Gastrocnemius medialis (tissue), 3 donors: ENCODE results near the genes BMP8A, MFSD2A, TMCO2 and COL9A2.

DNA sequence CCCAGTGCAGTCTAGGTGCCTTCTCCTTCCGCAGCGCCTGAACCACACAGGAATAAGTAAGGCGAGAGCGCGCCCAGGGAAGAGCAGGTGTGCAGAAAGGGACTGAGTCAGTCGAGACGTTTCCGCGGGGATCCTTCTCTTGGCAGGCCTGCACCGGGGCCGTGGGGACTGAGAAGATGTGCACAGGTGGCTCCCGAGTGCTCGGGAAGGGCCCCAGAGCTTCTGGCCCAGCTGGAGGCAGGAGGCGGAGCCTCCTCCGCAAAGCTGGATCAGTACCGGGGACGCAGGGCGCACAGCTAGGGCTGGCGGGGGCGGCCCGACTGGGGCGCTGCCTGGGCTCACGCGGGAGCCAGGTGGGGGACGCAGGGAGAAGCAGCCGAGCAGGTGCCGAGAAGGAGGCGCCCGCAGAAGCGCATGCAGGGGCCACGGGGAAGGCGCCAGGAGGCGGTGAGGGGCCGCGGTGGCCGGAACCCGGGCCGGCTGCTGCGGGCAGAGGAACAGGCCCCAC lies 658 bp upstream of the BMP8A start:
- PRO-cap: no peak
- RAMPAGE, long total RNA, 3 experiments: no peak in any of the 3 experiments

DNA sequence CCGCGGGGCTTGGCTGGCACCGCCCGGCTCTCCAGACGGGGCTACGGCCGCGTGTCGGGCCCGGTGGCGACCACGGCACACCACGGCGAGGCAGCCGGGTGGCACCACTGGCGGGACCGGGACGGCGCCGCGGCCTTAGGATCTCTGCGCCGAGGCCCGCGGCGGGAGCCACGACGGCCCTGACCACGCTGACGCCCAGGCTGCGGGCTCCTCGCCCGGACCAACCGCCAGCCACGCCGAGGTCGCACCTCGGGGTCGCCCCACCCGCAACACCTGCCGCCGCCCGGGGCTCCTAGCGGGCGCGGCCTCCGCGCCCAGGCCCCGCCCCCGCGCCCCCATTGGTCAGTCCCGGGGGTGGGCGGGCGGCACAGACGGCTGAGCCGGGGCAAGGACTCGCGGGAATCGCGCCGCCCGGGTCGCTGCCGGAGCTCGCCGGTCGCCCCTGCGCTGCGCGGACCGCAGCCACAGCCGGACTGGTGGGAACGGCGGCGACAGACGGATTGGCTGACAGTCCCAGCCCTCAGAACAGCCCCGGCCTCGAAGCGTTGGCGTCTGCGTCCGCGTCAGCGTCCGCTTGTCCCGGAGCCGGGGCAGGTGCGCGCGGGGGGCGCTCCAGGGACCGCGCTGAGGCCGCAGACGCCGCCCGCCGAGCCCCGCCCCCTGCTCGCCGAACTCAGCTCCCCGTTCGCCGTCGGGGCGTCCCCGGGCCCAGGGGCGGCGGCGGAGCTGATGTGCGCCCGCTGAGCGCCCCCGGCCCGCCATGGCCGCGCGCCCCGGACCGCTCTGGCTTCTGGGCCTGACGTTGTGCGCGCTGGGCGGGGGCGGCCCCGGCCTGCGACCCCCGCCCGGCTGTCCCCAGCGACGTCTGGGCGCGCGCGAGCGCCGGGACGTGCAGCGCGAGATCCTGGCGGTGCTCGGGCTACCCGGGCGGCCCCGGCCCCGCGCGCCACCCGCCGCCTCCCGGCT lies at the start of gene BMP8A:
BMP8A (plus strand) TSS at position 405 of the 966 bp plus-strand sequence.
- PRO-cap: no peak
- RAMPAGE, long total RNA, 3 experiments: no peak in any of the 3 experiments

- PRO-cap: bidirectional peak, plus-strand start at chr1:39539446, minus-strand start at chr1:39539293
- RAMPAGE, long total RNA, 3 experiments: no peak in any of the 3 experiments
Observed at GRCh38 chr1:39539230-39539542, 37.4 kb downstream of the PABPC4 start.

DNA sequence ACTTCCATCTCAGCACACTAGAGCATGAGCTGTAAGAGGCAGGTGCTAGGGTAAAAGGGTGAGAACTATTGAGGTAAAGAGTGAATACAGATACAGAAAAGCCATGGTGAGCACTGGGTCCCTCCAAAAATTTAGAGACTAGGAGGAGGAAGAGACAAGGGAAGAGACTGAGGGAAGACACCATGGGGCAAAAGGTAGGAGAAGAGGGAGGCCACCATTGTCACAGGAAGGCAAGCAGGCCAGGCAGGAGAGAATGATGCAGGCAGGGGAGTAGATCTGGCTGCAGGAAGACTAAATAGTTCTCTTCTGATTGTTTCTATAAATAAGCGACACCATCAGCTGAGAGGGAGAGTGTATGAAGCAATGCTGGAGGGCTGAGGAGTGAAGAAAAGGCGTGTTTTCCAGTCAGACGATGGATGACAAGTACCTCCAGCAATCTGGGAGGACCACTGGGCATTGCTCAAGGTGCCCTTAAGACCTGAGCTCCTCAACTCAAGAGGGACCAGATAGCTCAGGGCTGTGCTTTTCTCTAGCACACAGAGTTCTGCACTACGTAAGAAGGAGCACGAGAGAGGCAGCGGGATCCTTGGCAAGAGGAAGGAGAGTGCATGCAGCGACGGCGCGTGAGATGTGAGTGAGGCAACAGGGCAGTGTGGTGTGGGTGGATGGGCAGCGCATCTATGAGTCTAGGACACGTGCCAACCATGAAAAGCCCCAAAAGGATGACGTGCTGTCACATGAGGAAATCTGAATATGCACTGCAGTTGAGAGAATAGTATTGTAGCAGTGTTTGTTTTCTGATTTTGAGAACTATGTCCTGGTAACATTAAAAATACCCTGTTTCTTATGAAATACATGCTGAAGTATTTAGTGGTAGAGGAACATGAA lies 36.1 kb downstream of the PABPC4 start:
- PRO-cap: unidirectional peak, minus-strand start at position 293 of the sequence; bidirectional peak, plus-strand start at position 733 of the sequence, minus-strand start at position 546 of the sequence
- RAMPAGE, long total RNA, 3 experiments: no peak in any of the 3 experiments

DNA sequence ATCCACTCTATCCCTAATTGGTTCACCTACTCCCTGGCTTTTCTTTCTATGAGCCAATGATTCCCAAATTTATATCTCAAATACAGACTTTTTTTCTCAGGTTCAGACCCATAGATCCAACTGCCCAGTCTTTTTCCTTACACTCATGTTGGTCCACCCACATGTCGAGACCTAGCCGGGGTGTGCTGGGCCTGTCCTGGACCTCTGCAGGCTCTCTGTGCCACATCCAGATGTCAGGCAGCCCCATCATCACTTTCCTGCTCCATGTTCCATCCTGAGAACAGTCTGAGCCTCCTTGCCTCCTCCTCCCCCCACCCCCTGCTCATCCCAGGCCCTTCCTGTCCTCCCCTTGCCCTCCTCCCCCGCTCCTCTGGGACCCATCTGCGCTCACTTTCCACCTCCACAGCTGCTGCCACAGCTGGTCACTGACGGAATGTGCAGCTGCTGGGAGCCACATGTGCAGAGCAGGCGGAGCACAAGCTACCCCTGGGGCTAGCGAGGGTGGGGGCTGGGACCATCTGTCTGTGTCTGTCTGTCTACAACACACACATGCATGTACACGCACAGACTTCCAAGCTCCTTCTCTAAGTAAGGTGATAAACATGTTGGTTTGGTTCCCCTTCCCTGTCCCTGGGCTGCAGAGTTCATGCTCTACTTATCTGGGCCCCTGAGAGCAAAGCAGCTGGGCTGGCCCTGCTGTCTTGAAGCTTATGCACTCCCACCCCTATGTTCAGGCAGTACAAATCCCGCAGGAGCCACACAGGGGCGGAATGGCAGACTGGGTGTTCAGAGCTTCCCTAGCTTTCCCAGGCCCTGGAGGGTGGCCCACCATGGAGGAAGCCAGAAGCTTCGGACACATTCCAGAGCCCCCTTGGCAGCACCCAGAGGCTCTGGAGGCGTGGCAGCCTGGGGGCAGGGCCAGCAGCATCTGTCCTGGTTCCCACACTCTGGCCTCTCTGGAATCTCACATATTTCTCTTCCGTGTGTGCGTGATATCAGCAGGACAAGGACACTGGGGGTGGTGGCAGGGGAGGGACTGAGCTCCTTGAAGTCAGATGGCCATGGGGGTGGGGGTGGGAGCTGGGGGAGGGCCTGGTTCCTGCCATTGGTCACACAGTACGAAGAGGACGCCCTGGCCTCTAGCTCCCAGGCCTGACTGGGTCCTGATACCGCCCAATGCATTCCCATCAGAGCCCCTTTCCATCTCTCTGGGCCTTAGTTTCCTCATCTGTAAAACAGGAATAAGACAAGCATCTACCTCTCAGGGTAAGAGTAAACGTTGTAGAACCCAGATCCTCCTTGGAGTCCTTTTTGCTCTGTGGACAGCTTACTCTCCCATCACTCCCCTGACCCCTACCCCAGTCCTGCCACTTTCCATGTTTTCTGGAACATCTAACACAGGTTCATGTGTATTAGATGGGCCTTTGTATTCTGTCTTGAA lies 7.0 kb upstream of the HEYL start:
- PRO-cap: no peak
- RAMPAGE, long total RNA, 3 experiments: no peak in any of the 3 experiments

GRCh38 chr1:39845290-39846250 lies 37.7 kb downstream of the TRIT1 start:
- PRO-cap: no peak
- RAMPAGE, long total RNA, 3 experiments: no peak in any of the 3 experiments

DNA sequence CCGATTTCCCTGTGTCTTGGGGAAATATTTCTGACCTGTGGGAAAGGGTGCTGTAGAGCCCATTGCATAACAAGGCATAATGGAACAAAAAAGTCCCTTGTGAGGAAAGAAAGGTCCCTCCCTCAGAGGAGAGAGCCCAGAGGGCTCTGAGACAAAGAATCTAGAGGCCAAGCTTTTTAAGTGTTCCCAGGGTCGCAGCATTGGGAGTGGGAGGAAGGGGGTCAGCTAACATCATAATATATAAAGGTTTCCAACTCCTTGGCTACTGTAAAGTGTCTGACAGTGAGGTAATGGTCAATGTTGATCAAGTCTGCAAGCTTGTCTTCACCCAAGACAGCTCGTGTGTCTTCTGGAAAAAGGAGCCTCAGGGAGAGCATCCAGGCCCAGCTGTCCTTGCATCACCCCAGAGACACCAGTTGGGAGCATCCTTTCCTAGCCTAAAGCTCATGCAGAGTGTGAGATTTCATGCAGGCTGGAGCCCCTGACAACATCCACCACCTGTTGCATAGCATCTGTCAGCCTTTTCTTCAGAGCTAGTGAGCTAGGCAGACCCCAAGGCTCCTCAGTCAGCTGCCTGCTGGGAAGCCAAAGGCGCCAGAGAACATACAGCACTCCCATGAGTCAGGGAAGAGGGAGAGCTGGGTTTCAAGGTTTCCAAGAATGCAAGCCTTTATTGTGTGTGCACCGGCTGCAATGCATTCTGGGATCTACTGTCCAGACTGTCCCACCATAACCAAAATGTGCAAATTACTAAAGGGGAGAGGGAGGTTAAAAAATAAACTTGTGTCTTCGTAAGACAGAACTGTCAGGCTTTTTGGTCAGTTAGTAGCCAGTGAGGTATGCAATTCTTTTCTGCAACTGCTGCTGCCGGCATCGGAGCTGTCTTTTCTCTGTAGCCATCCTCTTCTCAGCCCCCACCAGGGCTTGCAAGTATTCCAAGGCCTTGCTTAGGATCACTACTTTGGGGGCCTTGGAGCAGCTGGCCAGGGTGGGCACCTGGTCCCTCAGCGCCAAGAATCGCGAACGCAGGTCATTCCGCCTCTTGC lies 4.8 kb downstream of the MYCL start:
- PRO-cap: no peak
- RAMPAGE, long total RNA, 3 experiments: no peak in any of the 3 experiments

DNA sequence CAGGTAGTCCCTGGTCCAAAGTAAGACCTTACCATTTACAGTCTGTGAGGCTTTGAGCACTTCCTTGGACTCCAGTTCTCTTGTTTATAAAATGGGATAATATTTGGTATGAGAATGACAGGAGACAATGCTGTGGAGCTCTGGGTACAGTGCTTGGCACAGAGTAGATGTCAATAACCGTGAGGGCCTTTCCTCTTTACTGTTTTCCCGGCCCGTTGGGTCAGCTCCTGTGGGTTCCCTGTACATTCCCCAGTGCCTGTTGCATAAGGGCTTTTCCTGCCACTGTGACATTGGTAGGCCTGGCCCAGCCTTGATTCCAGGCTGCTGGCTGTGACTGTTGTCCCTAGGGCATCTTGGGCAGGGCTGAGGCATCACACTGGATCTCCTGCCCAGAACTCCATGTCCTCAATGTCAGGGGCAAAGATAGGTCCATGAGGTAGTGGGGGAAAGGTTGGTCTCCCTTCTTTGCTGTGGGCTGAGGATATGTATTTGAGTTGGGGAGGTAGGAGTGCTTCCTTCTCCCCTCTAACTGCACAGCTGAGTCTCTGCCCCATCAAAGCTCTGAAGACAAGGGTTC lies 25.8 kb upstream of the MYCL start:
- PRO-cap: no peak
- RAMPAGE, long total RNA, 3 experiments: no peak in any of the 3 experiments

DNA sequence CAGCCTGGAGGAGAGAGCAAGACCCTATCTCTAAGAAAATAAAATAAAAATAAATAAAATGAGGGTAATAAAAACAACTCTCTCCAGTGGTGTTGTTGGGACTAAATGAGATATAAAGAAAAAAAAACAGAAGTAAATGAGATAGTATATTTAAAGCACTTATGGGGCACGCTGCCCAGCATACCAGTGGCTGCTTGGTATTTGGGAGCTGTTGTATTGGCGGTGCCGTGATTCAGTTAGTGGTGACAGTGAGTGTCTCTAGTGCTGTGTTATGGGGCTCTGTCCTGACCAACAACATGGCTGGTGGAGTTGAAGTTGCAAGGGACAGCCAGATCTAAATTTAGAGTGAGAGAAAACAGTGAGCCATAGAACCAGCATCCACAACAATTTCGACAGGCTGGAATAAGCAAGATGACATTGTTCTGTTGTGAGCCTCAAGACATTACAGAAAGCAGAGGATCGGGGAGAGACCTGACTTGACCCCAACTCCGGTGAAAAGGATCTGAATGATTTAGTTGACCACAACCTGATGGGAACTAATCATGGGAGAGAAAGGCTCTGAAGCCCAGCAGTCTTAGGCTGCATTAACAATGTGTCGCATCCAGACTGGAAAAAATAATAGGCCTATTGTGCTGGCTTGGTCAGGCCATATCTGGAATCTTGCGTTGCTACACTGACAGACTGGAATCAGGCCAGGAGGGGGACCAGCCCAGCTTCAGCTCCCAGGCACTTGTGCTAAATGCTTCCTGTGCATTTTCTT lies 2.4 kb upstream of the MFSD2A start:
- PRO-cap: no peak
- RAMPAGE, long total RNA, 3 experiments: no peak in any of the 3 experiments

DNA sequence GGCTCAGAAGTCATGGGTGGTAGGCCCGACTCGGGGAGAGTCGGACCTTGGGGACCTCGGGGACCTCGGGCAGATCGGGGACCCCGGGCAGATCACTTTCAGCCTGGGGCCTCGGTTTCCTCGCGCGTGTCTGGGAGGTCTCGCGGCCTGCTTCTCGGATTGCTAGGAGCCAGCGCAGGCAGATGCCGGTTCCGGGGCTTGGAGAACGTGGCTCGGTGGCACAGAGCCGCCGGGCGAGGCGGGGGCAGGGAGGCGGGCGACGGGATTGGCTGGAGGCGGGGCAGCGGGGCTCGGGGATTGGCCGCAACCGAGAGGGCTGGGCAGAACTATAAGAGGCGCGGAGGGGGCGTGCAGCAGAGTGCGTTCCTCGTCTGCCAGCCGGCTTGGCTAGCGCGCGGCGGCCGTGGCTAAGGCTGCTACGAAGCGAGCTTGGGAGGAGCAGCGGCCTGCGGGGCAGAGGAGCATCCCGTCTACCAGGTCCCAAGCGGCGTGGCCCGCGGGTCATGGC lies at the start of gene MFSD2A:
MFSD2A (plus strand) TSS at position 356 of the 508 bp plus-strand sequence.
- PRO-cap: bidirectional peak, plus-strand start at position 356 of the sequence, minus-strand start at position 214 of the sequence
- RAMPAGE, long total RNA, 3 experiments: start-site peak on the plus strand in 2 of 3 experiments, centred at positions 357 to 359 of the sequence, 5 to 28 reads per replicate

DNA sequence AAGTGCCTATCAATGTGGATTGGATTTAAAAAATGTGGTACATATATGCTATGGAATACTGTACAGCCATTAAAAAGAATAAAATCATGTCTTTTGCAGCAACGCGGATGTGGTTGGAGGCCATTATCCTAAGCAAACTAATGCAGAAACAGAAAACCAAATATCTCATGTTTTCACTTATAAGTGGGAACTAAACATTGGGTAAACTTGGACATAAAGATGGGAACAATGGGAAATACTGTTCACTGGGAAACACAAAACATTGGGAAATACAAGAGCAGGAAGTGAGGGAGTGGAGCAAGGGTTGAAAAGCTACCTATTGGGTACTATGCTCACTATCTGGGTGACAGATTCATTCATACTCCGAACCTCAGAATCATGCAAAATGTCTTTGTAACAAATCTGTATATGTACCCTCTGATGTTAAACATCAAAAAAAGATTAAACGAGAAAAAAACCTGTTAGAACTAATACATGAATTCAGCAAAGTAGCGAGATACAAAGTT lies 17.4 kb upstream of the PPT1 start:
- PRO-cap: no peak
- RAMPAGE, long total RNA, 3 experiments: no peak in any of the 3 experiments

GRCh38 chr1:40162559-40163376 lies 1.6 kb downstream of the RLF start:
- PRO-cap: no peak
- RAMPAGE, long total RNA, 3 experiments: no peak in any of the 3 experiments

GRCh38 chr1:40239507-40240209 lies 8.1 kb upstream of the TMCO2 start:
- PRO-cap: no peak
- RAMPAGE, long total RNA, 3 experiments: no peak in any of the 3 experiments

DNA sequence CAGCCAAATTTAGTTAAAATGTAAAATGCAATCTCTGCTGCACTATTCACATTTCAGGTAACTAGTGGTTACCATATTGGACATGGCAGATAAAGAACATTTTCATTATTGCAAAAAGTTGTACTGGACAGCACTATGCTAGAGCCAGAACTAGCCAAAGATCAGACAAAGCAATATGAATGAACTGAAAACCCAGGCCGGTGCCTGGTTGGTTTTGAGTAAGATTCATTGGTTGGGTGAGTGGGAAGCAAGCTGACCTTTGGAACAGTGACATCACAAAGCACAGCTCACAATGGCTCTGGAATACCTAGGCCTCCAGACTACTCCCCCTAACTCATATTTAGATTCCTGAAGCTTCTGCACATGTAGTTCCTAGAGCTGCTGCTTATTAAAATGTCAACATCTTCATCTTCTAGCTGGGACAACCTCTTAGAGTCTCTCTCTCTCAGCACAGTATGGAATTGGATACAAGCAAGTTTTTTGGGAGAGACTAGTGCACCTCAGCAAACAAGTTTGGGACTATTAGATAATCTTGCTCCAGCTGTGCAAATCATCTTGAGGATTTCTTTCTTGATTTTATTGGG lies at the start of gene TMCO2:
TMCO2 (plus strand) TSS at position 337 of the 584 bp plus-strand sequence.
- PRO-cap: no peak
- RAMPAGE, long total RNA, 3 experiments: no peak in any of the 3 experiments

DNA sequence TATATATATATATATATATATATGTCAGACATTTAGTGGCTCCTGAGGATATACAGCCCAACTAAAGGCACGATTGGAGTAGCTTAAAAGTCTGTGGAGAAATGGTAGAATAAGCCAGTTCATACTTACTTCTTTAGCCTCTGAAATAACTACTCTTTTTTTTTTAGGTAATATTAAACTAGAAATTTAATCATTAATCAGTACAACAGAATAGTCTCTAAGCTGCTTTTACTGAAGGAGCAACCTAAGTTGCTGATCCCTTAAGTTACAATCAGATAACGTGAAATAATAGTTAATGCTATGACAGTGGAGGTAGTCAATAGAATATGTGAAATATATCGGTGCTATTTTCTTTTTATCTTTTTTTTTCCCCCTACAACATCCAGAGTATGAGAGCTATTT lies 15.5 kb downstream of the ZMPSTE24 start:
- PRO-cap: no peak
- RAMPAGE, long total RNA, 3 experiments: no peak in any of the 3 experiments

DNA sequence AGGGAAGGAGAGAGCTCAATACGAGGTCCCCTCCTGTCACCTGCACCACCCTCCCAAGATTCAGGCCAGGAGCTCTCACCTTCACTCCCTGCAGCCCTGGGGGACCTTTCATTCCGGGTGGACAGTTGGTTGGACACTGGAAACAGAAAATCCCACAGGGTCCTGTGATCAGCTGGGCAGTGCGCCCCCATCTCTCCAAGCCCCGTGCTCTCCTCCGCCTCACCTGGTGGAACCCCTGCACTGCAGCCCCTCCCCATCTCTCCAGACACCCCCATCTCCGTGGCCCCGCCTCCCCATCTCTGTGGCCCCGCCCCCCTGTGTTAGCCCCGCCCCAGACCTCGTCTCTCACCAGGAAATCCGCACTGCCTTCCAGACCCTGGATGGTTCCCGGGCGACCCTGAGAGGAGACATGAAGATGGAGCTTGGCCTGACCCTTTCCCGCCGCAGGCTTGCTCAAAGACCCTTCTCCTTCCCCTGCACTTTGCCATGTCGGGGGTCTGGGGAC lies 5.9 kb downstream of the COL9A2 start:
- PRO-cap: no peak
- RAMPAGE, long total RNA, 3 experiments: no peak in any of the 3 experiments

DNA sequence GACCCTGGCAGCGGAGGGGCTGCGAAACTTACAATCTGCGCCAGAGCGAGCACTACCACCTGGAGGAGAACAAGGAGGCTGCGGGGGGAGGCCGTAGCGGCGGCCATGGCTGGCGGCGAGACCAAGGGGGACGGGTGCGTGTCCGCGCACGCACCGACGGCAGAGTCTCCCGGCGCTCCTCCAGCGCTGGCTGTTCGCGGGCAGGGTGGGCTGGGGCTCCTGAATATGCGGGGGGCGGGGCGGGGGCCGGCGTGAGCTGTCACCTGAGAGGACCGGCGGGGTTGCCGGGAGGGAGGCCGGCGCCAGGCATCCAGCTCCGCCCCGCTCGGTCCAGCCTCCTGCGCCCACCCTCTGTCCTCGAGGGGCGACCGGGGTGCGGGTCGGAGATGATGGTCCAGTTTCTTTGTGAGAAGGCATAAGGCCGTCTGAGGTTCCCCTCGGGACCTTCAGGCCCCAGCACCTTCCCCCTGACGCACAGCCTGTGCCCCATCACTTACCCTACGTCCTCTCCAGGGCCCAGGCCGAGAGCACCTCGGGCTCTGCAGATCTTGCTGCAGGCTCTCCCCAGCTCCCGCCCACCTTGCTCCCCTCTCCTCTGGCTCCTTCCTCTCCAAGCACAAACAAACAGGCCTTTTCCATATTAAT lies at the start of gene COL9A2:
COL9A2 (minus strand) TSS at position 196 of the 645 bp plus-strand sequence.
- PRO-cap: no peak
- RAMPAGE, long total RNA, 3 experiments: no peak in any of the 3 experiments

DNA sequence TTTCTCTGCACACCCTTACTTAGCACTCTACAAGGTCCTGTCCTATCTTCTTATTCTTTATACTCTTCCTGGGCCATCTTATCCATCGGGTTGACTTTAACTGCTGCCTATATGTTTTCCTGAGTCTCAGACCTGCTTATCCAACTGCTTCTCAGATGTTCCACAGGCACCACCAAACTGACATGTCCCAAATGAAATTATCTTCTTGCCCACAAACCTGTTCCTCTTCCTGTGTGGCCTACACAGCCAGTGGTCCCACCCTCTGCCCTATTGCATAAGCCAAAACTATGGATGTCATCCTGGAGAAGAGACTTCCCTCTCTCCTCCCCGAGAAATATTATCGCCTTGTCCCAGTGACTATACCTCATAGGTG lies 22.8 kb upstream of the COL9A2 start:
- PRO-cap: no peak
- RAMPAGE, long total RNA, 3 experiments: no peak in any of the 3 experiments

GRCh38 chr1:40352159-40352511 lies 21.4 kb upstream of the SMAP2 start:
- PRO-cap: no peak
- RAMPAGE, long total RNA, 3 experiments: no peak in any of the 3 experiments

DNA sequence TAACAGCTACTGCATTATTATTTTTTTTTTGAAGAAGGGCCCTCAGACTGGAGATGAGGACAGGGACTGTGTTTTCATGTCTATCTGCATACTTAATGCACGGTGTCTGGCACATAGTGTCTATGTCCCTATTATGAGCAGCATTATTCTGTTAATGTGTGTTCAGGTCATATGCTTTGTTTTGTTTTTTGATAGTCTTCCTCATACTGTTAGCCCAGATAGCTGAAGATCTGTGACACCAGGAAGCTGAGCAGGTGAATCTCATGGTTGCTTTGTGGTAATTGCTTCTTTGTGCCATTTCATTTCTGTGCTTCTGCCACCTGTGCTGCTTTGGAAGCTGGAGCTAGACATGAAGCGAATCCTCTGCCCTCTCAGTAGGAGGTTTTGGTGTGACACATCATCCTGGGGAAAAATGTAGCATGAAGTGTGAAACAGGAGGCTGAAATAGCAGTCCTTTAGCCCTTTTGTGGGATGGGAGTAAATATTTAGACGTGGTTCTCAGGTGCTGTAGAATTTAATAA lies 15.8 kb downstream of the SMAP2 start:
- PRO-cap: no peak
- RAMPAGE, long total RNA, 3 experiments: no peak in any of the 3 experiments